Caco-2 (cell line): Measurements from ENCODE around the genes GNPDA2, GABRA4, COMMD8, ATP10D and SLAIN2.

DNA sequence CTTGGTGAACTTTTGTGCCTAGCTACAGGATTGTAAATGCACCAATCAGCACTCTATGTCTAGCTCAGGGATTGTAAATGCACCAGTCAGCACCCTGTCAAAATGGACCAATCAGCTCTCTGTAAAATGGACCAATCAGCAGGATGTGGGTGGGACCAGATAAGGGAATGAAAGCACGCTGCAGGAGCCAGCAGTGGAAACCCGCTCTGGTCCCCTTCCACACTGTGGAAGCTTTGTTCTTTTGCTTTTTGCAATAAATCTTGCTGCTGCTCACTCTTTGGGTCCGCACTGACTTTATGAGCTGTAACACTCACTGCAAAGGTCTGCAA, 601.9 kb downstream of the KCTD8 start:
- PRO-cap = no peak
- RRBS = no CpG with 5 or more reads among the region's 3 CpGs

- PRO-cap = unidirectional peak, plus-strand start at chr4:44725930; bidirectional peak, plus-strand start at chr4:44726662, minus-strand start at chr4:44726556
- RRBS = 3% methylated on average over 21 of the region's 72 CpGs
These were observed at the start of gene GNPDA2 for GRCh38 chr4:44725598-44726726. GNPDA2 (minus strand) TSS chr4:44726556.

DNA sequence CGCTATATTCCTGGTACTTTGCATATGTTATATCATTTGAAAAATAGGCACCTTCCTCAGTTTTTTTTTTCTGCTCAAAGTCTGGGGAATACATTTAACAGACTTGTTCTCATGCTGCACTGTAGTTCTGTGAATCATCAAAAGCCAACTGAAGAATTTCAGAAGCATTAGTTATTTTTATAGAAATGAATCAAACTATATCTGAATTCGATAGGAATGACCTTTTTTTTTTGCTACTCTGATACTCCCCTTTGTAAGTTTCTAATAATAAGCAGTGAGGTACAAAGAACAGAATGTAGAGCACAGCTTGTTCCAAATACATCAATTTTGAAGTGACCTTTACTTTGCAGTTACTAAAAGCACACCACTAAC, 91.4 kb upstream of the GNPDA2 start:
- PRO-cap = no peak
- RRBS = no CpG with 5 or more reads among the region's 2 CpGs

GRCh38 chr4:46373204-46373616, 16.7 kb downstream of the GABRA2 start:
- PRO-cap = no peak

GRCh38 chr4:46993287-46994089, at the start of gene GABRA4:
GABRA4 (minus strand) TSS chr4:46993581.
- PRO-cap = no peak
- RRBS = 40% methylated on average over 5 of the region's 59 CpGs

DNA sequence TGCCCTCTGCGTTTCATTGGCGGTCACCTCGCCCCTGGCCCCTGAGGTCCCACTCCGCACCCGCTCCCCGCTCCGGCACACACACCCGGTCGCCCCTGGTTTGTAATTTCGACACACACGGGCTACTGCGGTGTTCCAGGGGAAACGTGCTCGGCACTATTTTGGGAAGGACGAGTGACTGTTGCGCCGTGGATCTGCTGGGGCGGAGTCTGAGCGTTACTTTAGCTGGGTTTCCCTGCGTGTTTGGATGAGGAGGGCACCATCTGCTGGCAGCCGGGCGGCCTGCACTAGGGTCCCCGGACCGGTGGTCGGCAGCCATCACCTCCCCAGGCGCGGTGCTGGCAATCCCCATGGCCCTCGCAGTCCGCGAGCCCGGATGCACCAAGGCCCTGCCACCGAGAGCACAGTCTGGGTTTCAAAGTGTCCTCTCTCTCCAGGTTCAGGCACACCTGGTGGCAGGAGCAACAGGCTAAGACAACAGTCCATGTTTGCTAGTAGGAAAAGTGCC, 1.2 kb downstream of the GABRB1 start:
- PRO-cap = bidirectional peak, plus-strand start at position 351 of the sequence, minus-strand start at position 158 of the sequence
- RRBS = 3% methylated on average over 12 of the region's 32 CpGs

DNA sequence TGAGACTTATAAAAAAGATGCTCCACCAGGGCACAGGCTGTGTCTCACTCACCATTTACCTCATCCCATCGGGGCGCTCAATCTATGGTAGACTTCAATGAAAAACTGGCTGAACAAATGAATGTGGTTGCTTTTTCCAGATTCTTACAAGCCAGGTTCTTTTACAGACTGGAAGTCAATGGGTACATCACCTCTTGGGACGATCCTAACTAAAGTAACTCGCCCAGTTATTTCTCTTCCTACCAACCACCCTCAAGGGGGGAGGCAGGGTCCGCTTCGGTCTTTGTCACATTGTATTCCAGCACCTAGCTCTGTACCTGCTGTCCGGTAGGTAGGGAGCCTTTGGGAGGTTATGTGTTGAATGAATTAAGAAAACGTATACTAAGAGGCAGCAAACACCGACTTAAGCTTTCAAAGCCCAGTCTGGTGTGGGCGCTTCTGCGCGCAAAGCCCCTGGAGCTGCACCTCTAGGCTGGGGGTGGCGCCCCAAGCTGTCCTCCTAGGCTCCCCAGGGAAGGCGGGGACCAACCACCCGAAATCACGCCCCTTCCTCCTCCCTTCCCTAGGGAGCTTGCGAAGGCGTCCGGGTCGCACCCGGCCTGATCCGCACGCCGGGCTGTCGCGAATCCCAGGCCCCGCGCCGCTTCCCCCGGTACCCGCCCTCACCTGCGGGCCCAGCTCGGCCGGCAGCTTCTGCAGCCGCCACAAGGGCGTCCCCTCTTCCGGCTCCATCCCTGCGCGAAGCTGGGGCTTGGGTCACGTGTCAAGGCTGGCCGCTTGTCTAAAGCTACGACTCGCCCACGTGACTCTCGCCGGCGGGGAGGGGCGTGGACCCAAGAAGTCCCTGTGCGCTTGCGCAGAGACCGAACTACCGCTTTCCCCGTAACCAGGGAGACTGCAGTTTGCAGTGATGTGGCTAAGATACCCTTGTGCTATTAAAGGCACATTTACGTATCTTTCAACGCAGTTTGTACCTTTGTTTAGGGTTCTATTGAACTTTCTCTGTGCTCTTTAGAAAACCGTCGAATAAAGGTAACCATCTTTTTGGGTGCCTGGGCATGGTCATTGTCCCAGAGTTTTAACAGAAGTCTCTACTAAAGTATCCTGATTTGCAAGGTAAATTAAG, at the start of gene COMMD8:
COMMD8 (minus strand) TSS at position 783 of the 1,126 bp plus-strand sequence.
- PRO-cap = bidirectional peak, plus-strand start at position 565 of the sequence, minus-strand start at position 743 of the sequence
- RRBS = 3% methylated on average over 17 of the region's 57 CpGs

GRCh38 chr4:47485088-47486156, at the start of gene ATP10D:
ATP10D (plus strand) TSS chr4:47485275.
- PRO-cap = bidirectional peak, plus-strand start at chr4:47485285, minus-strand start at chr4:47485171; bidirectional peak, plus-strand start at chr4:47485586, minus-strand start at chr4:47485601
- RRBS = no CpG with 5 or more reads among the region's 44 CpGs

DNA sequence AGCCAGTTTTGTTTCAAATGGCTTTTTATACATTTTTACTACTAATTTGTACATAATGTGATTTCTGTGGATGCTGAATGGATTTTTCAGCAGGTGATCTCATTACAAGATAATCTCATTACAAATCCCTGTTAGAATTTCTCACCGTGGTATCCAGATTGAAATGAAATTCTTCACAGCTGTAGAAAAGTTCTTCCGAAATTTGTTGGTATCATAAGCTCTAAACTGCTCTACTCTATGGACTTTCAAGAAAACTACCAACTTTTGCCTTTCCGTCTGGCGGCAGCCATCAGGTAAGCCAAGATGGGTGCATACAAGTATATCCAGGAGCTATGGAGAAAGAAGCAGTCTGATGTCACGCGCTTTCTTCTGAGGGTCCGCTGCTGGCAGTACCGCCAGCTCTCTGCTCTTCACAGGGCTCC, 131.8 kb downstream of the CORIN start:
- PRO-cap = no peak
- RRBS = no CpG with 5 or more reads among the region's 8 CpGs

DNA sequence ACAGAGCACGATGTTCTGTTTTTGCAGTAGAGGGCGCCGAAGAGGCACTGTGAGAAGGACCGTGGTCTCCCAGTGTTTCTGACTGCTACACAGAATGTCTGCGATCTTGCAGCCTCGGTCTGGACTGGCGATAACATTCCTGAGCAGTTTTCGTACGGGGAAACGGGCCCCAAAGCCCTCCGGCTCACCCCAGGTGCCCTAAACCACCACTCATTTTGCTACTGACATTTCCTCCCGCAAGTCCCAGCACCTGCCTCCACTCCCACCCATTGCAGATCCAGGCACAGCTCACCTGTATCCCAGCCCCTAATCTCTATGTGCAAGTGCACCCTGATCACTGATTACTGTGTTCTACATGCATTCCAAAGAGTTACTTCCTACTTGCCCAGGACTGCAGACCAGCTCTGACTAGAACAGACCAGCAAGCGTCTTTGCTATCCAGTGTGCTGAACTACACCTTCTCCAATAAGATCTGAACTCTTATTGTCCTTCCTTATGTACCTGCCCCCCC, 12.4 kb upstream of the NFXL1 start:
- PRO-cap = unidirectional peak, plus-strand start at position 92 of the sequence; bidirectional peak, plus-strand start at position 394 of the sequence, minus-strand start at position 317 of the sequence
- RRBS = no CpG with 5 or more reads among the region's 13 CpGs

GRCh38 chr4:48022174-48022394, 5.5 kb downstream of the NIPAL1 start:
- PRO-cap = no peak
- RRBS = no CpG with 5 or more reads among the region's 1 CpG

DNA sequence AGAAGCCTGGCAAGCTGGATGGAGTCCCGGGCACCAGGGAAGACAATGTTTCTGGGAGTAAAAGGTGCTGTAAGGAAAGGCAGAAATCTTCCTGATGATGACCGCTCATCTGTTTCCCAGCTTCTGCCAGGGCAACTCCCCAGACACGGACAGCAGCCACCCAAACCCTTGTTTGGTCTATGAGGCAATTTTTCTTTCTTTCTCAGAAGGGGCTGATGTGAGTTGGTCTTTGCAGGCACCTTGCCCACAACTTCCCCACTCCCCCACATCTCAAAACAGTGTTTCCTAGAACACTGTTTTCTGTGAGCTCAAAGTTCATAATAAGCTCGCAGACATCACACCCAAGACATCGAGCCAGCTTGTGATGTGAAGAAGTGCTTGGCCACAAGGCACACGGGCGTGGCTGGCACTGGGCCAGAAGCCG, 4.5 kb downstream of the TXK start:
- PRO-cap = no peak
- RRBS = no CpG with 5 or more reads among the region's 8 CpGs

DNA sequence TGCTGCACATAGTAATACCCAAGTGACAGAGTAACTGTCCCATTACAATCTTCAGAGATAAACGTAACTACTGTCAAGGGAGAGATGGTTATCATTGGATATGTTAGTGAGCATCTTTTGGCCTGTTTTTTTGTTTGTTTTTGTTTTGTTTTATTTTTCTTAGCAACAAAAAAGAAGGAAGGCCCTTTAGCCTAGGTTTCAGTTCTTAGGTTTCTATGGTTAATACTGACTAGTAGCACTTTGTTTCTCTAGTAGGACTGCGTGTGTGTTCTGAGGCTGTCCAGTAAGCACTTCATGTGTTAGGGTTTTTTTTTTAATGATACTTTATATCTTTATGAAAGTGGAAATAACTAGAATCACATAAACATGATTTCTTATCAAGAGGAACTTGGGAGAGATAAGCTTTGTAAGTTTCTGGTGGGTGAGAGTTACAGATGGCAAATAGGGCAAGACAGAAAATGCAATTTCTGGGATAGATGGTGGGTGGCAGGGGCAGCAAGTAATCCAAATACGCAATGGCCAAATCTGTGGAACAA, 59.5 kb upstream of the TXK start:
- PRO-cap = no peak
- RRBS = no CpG with 5 or more reads among the region's 3 CpGs

- PRO-cap = bidirectional peak, plus-strand start at chr4:48341555, minus-strand start at chr4:48341242
- RRBS = no CpG with 5 or more reads among the region's 38 CpGs
These were observed 563 bp upstream of the SLAIN2 start for GRCh38 chr4:48340591-48341341.

DNA sequence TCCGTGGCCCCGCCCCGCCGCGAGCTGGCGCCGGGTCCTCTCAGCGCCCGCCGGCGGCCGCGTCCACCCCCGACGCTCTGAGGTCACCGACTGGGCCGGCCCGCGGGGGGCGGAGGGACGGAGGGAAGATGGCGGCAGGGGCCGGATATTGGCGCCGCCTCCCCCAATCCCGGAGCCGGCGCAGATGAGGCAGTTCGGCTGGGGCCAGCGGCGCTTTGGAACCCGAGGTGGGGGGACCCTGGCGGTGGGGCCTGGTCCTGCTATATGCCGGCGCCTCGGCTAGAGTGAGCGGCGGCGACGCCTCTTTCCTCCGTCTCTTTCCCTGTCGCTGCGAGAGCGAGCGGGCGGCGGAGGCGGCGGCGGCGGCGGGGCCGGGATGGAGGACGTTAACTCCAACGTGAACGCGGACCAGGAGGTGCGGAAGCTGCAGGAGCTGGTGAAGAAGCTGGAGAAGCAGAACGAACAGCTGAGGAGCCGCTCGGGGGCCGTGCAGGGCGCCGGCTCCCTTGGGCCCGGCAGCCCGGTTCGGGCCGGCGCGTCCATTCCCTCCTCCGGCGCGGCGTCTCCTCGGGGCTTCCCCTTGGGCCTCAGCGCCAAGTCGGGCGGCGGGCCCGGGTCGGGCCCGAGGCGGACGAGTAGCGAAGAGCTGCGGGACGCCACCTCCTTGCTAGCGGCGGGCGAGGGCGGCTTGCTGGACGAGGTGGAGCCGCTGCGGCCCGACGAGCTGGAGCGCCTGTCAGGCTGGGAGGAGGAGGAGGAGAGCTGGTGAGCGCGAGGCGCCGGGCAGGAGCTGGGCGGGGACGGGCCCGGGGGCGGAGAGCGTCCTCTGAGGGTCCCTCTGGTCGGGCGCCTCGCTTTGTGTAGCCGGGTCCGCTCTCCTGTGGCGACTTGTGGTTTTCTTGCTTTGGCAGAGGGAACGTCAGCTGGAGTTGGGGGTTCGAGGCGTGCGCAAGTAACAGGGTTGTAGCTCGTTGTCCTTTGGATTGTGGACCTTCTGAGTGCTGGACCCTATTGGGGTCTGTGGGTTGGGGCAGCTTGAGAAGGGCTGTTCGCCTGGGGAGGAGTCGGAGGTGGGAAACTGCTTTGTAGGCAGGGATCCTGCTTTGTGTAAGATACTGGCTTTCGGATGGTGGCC, at the start of gene SLAIN2:
SLAIN2 (plus strand) TSS at position 166 of the 1,135 bp plus-strand sequence.
- PRO-cap = bidirectional peak, plus-strand start at position 192 of the sequence, minus-strand start outside the sequence; bidirectional peak, plus-strand start at position 782 of the sequence, minus-strand start at position 764 of the sequence
- RRBS = 3% methylated on average over 53 of the region's 120 CpGs

- PRO-cap = no peak
- RRBS = no CpG with 5 or more reads among the region's 1 CpG
These were observed 38.2 kb downstream of the SLAIN2 start for GRCh38 chr4:48379521-48380033.

DNA sequence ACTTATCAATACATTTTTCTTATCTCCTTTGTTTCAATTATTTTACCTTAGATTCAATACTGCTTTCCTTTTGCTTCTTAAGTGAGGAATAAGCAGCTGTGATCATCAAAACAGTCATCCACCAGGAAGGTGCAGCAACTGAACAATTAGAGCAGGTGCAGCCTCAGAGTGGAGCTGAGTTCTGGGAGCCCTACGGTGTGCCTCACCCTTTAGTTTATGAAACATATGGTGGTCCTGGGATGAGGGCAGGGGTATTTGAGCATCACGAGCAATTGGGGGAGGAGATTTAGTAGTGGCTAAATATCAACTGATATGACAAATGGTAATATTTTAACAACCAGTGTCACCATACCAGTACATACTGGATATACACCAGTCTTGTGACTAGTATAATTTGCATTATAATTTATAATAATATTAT, 110.9 kb downstream of the FRYL start:
- PRO-cap = no peak
- RRBS = no CpG with 5 or more reads among the region's 2 CpGs

DNA sequence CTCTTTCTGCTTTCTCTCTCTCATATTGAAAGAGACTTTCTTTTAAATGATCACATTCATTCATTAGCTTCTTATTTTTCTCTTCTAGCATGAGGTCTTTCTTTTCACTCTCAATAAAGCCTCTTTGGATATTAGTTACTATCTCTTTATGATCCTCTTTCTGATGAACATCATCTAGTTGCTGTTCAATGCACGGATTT, 516.0 kb downstream of the CWH43 start:
- PRO-cap = no peak
- RRBS = no CpG with 5 or more reads among the region's 1 CpG

GRCh38 chr4:52652061-52652553, 7.0 kb downstream of the USP46 start:
- PRO-cap = no peak
- RRBS = no CpG with 5 or more reads among the region's 2 CpGs

- PRO-cap = no peak
- RRBS = no CpG with 5 or more reads among the region's 4 CpGs
These were observed 232.9 kb downstream of the RASL11B start for GRCh38 chr4:53094671-53095731.